SJCRH30 (cell line): ENCODE results near the gene ZNF584.

DNA sequence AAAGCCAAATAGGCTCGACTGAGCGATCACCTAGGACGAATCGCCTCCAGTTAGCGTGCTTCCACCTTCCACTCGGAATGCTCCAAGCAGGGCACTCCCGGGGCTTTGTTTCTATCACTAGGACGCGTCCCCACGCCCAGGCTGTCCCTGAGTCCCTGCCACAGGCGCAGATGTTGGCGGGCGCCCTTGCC is 505 bp upstream of the ZNF544 start:
- RAMPAGE, long total RNA: no peak

GRCh38 chr19:58336275-58336804 is 9.5 kb downstream of the ZSCAN22 start:
- RAMPAGE, long total RNA: no peak

DNA sequence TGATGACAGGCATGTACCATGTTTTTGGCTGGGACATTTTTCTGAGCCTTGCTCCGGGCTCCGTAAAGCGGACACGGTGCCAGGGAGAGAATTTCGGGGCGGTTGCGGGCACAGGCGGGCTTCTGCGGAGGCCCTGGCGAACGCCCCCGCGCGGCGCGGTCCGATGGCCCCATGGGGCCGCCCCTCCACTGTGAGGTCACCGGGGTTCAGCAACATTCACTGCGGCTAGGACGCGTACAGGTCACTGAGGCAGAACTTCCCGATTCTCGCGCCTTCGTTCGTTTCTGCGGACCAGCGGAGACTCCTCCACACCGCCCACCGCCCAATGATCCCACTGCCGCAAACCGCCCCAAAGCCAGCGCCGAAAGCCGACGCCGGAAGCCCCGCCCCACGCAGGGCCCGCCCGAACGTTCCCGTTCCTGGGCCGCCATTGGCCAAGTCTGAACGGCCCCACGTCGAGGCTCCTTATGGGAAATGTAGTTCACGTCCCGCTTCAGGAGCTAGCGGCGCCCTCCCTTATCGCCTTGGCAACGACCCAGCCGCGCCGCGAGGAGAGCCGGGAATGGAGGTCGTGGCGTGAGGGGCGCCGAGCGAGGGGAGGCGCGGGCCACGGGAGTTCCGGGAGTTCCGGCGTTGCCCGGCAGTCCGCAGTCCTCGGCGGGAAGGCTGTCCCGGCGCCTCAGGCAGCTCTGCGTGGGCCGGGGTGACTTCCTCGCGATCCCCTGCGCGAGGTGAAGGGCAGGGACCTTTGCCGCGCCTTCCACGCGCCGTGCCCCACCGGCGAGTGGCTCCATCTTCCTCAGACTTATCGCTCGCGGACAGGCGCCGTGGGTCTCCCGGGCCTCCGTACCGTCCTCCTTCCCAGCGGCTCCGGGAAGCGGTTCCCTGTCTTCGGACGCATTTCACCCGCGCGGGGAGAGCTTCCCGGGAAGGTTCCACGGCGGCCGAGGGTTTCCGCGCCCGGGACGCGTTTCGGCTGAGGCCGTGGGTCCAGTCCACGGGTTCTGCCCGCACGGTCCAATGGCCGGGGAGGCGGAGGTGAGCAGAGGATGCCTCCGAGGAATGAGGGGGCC is at the start of gene ZNF584:
Gene ZNF584, plus strand, starts transcription at position 522 of the 1,073 bp plus-strand sequence.
- RAMPAGE, long total RNA: no peak

DNA sequence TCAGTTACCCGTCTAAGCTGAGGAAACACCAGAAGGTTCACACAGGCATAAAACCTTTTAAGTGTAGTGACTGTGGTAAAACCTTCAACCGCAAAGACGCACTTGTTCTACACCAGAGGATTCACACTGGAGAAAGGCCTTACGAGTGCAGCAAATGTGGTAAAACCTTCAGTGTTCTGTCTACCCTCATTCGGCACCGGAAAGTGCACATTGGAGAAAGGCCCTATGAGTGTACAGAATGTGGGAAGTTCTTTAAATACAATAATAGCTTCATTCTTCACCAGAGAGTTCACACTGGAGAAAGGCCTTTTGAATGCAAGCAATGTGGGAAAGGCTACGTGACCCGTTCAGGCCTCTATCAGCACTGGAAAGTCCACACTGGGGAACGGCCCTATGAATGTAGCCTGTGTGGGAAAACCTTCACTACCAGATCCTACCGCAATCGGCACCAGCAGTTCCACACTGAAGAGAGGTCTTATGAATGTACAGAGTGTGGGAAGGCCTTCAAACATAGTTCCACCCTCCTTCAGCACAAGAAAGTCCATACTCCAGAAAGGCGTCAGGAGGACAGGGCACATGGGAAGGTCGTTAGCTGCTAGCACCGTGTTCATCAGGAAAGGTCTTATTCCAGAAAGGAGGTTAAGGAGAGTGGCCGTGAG is 8.9 kb downstream of the ZNF584 start:
- RAMPAGE, long total RNA: no peak

DNA sequence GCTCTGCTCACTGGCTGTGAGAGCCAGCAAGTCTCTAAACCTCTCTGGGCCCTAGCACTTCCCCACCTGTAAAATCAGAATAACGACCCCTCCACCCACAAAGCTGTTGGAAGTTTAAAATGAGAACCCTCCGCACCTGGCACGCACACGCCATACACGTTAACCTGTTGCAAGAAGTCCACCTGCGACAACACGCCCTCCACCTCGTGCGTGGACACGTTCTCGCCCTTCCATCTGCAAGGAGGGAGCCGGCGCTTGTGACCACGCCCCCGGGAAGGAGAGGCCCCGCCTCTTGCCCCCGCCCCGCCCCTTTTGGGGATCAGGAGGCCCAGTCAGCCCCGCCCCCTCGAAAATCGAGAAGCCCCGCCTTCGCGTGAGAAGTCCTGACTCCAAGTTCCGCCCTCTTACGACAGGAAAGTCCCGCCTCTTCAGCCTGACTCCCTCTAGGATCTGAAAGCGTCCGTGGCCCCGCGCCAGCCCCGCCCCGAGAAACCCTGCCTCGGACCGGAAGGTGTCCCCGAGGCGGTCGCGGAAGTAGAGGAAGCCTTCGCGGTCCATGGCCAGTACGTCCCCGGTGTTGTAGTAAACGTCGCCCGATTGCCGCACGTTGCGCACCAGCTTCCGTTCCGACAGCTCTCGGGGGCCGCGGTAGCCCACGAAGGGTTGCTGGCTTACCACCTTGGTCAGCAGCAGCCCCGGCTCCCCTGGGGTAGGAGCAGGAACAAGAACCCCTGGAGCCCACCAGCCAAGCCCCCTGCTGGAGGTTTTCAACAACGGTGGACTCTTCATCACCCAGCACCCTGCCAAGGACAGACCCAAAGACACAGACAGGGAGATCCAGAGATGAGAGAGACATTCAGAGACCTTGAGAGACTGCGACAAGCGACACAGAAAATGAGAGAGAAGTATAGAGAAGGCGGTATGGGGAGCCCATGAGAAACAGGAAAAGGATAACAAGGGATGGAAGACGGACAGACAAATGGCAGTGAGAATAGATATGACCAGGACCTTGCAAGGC is 12.5 kb downstream of the SLC27A5 start:
- RAMPAGE, long total RNA: no peak

DNA sequence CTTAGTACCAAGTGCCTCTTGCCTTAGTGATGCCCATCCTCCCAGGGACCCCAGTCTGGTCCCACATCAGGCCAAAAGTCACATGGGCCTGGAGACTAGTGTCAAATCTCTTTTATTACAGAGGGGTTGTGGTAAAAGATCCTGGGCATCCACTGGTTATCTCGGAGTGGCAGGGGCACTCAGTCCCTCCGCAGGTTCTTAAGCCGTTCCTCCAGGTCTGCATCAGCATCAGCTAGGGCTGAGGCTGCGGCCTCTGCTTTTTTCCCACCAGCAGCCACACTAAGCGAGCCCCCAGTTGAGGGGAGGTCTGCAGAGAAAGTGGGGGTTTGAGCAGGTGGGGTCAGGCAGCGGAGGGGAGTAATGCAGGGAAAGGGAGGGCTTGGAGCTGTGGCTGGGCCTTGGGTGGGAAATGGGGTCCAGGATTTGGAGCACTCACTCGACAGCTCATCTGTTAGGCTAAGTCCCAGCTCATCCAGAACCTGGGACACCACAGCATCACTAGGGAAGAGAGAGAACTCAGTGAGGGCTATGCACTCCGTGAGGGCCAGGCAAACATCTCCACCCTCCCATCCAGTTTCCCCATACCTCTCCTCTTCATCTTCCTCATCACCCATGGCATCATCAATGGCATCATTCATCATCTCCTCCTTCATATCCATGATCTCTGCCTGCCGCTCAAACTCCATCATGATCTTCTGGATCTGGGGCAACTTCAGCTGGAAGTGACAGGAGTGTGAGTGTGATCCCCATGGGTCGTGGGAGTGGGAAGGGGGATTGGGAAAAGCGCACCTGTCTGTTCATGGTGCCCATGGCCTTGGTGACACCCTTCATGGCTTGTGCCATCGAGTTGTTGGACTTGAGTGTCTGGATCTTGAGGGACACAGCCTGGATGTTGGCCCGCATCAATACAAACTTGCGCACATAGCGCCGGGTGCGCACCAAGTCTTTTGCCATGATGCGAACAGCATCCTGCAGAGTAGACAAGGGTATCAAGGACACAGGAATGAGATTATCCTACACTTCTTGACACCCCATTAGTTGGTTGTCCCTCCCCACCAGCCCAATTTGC is 3.1 kb downstream of the CHMP2A start:
- RAMPAGE, long total RNA: no peak

- RAMPAGE, long total RNA: no peak
Observed at GRCh38 chr19:58572041-58572418, 1.1 kb downstream of the MZF1 start.